ENCODE data around the genes MFN2 and PRAMEF25.

DNA sequence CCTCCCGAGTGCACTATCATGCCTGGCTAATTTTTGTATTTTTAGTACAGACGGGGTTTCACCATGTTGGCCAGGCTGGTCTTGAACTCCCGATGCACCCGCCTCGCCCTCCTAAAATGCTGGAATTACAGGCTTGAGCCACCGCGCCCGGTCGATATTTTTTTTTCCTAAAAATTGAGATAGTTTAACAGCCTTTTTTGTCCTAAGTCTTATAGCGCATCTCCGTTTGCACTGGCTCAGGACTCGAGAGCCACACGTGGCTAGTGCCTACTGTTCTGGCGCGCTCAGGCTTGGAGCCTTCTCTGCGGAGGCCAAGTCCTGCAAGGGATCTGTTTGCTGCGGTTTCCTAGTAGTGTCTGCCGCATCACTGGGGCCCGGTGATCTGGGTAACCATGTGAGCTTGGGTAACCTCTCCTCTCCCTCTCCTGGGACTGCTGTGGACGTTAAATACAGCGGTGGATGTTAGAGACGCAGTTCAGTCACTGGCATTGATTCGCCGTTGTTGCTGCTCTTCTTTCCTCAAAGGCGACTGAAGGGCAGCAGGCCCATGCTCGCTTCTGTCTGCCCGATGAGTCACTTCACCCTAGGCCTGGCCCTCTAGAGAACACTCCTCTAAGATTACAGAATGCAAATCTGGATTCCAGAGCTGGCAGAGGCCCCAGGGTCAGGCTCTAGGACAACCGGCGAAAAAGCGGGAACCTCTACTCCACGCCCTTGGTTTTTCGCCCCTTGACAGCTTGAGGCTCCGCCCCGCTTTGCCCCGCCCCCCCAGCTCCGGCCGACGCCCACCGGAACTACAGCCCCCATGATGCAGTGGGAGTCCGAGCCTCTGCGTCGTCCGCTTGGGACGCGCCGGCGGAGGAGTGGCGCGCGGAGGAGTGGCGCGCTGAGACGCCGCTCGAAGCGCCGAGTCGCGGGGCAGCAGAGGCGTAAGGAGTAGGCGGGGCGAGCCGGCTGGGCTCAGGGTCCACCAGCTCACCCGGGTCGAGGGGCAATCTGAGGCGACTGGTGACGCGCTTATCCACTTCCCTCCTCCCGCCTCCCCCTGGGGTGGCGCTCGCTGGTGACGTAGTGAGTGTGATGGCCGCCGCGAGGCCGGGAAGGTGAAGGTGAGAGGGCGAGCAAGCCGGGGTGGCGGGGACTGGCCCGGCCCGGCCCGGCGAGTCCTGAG lies at the start of gene MFN2:
TSS of gene MFN2 (plus strand) at position 1,069 of the 1,171 bp plus-strand sequence.
- PRO-cap: bidirectional peak, plus-strand start at position 473 of the sequence, minus-strand start at position 358 of the sequence; bidirectional peak, plus-strand start at position 813 of the sequence, minus-strand start at position 531 of the sequence; unidirectional peak, plus-strand start at position 1,071 of the sequence
- RAMPAGE, long total RNA, 4 experiments: start-site peak on the plus strand in 4 of 4 experiments, centred at positions 886 to 1,063 of the sequence, 192 to 3,017 reads per replicate

- PRO-cap: no peak
- RAMPAGE, long total RNA, 4 experiments: no peak in any of the 4 experiments
Measured at GRCh38 chr1:12014108-12015366, 4.8 kb upstream of the MIIP start.

DNA sequence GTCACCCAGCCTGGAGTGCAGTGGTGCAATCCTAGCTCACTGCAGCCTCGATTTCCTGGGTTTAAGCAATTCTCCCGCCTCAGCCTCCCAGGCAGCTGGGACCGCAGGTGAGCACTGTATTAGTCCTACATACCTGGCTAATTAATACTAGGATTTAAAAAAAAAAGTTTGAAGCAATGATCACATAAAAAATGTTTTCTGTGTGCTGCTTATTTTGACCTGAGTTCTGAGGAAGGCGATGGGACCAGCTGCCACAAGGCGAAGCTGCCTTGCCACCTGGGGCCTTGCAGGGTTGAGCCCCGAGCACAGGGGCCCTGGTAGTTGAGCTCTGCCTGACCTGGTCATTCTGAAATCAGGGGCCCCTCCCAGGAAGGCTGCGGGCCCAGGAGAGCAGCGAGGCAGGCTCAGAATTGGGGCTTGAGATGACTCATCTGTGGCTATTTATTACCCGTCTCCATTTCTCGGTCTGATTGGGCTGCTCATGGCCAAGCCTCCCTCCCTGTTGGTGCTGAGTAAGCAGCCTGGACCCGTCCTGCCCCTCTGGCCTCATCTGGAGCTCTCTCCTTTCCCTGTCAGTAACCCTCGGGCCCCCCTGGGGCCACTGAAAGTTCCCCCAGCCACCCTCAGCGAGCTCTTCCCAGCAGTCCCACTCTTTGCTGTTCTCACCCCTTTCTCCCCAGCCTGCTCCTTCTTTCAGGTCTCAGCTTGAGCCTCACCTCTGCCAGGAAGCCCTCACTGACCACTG lies 11.2 kb upstream of the TNFRSF8 start:
- PRO-cap: no peak
- RAMPAGE, long total RNA, 4 experiments: no peak in any of the 4 experiments

DNA sequence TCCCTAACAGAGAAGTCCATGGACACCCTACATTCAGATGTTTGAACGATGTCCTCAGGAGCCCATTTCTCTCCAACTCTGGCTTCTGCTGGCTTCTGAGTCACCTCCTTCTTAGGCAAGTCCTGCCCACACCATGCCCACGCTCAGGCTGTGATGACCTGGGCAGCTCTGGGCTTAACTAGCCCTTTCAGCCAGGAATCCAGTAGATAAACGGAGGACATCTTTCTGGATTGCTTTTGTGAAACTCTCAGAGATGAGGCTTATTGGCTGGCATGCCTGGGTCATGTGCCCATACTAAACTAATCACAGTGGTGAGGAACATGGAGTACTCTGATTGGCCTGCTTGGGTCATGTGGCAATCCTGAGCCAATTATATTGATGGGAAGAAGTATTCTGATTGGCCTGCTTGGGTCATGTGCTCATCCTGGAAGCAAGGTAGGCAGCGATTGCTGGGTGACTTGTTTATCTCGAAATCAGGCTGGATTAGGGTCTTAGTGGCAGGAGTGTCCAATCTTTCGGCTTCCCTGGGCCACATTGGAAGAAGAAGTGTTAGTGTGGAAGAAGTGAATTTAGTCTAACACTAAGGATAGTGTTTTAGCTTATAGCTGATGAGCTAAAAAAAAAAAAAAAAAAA lies 32.8 kb downstream of the TNFRSF8 start:
- PRO-cap: no peak
- RAMPAGE, long total RNA, 4 experiments: no peak in any of the 4 experiments

DNA sequence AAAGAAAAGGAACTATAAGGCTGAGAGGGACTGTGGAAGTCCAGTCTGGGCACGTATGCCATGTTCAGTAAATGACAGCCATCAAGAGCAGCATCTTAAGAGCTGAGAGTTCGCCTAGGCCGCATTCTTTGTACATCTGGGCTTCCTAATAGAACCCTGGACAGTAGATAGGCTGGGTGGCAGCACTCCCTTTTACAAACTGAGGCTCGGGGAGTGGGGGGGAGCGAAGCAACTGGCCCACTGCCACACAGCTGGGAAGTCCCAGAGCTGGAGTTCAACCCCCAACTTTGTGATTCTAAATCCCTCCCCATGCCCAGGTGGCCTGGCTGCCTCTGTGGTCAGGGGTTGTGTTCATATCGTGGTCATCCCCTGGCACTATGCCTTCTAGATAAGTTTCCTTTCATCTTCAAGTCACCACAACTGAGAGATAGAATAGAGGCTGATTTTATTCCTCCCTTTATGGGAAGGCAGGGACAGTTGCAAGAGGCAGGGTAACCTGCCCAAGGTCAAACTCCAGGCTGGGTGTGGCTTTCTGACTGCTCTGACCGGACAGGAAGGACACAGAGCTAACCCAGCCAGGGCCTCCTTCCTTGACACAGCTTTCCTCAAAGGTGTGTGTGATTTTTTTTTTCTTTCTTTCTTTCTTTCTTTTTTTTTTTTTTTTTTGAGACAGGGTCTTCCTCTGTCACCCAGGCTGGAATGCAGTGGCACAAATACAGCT lies 18.6 kb upstream of the TNFRSF1B start:
- PRO-cap: no peak
- RAMPAGE, long total RNA, 4 experiments: no peak in any of the 4 experiments

DNA sequence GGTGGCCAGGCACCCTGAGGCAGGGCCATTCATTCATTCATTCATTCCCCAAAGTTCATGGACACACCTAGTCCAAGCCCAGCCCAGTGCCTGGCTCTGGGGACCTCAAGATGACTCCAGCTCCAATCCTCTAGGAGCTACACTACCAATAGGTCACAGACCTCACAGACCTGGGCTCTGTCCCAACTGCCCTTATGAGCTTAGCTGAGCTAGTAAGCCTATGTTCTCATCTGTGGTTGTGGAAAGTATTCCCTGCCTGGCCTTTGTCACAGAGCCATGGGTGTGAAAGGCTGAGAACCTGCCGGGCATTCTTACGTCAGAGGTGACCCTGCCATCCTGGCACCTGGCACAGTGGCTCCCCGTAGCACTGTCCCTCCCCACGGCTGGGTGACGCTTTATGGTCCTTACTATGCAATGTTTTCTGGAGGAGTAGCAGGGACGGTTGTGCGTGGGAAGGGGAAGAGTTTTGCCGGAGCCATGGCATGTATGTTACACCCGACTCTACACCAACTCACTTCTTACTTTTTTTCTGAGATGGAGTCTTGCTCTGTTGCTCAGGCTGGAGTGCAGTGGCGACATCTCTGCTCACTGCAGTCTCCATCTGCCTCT lies 3.5 kb downstream of the TNFRSF1B start:
- PRO-cap: no peak
- RAMPAGE, long total RNA, 4 experiments: no peak in any of the 4 experiments

- PRO-cap: no peak
- RAMPAGE, long total RNA, 4 experiments: no peak in any of the 4 experiments
Measured at GRCh38 chr1:12196280-12197023, 29.7 kb downstream of the TNFRSF1B start.

- PRO-cap: no peak
- RAMPAGE, long total RNA, 4 experiments: no peak in any of the 4 experiments
Measured at GRCh38 chr1:12204764-12205239, 25.0 kb upstream of the VPS13D start.

DNA sequence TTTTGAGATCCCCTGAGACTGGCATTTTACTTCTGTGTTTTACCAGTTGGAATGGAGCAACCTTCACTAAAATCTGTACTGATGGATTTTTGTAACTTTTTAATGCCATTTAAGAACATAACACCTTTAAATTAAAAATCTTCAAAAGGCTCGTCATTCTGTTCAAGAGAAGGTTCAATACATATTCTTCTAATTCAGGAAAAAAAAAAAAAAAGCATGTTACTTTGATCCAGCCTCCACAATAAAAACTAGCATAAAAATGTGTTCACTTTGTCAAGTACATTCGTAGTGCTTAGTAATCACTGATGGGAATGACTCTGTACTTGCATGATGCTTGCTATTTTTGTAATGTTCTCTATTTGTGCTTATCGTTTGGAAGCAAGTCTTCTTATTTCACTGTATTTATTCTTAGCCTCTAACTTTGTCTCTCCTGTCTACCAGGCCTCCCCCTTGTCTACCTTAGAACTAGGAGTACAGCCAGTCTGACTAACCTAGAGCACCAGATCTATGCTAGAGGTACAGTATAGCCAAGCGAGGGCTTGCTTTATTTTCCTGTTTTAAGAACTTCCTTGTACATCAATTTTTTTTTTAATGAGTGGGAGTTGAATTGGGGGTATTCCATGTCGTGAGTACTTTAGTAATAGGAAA lies 108.1 kb downstream of the VPS13D start:
- PRO-cap: no peak
- RAMPAGE, long total RNA, 4 experiments: no peak in any of the 4 experiments

DNA sequence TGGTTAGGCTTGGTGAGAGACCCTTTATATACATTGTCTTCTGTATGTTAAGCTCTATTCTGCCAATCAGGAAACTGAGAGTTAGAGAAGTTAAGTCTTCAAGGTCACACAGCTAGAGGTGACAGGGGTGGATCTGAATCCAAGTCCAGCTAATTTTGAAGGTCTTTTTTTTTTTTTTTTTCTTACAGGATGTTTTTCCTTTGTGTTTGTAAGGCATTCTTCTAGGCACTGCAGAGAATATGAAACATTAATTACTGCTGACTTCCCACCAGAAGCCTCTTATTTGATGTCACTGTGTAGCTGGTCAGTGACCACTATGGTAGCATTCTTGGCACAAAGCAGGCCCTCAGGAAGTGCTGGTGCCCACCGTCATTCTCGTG lies 192.8 kb downstream of the VPS13D start:
- PRO-cap: no peak
- RAMPAGE, long total RNA, 4 experiments: no peak in any of the 4 experiments

DNA sequence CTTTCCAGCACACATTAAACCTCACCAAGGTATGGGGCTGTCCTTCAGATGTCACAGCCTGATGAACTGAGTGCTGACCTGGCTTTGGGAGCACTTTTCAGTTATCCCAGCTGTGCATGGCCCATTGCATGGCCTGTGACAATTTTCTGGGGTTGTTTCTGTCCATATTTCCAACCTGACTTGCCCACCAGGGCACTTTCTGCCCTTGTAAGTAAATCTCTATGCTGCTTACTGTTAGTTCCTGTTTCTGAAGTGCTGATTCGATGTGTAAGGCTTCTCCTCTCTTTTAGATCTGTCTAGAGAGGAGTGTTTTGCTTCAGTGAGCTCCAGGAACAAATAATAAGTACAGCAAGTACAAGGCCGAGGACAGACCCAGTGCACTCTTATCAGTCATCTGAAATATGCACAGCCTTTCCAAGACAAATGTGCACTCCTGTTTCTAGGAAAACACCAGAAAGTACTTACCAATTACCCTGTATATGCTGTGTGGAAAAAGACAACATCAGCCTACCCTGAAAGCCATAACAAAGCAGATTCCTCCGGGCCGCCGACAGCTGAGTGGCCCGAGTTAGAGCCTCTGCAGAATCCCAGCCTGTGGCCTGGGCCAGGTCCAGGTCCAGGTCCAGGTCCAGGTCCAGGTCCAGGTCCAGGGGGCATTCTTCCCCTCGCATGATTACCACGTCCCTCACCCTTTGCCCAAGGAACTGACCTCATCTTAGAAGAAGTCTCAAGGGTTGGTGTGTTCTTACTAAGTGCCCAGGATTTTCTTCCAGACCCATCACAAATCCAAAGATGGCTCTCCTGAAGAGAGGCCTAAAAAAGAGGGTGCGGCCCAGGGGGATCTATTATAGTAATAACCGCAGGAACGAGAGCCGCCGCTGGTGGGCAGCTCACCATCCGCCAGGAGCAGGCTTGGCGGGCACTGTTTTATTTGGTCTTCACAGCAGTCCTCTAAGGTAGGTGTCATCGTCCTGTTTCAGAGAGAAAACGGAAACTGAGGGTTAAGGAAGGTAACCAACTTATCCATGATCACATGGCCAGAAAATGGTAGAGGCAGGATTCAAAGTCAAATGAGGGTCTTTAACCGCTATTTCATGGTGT lies 121.4 kb downstream of the DHRS3 start:
- PRO-cap: bidirectional peak, plus-strand start at position 351 of the sequence, minus-strand start at position 294 of the sequence
- RAMPAGE, long total RNA, 4 experiments: no peak in any of the 4 experiments

GRCh38 chr1:12509555-12510189 lies 108.3 kb downstream of the DHRS3 start:
- PRO-cap: no peak
- RAMPAGE, long total RNA, 4 experiments: no peak in any of the 4 experiments

GRCh38 chr1:12552922-12553652 lies 64.9 kb downstream of the DHRS3 start:
- PRO-cap: no peak
- RAMPAGE, long total RNA, 4 experiments: no peak in any of the 4 experiments

- PRO-cap: no peak
- RAMPAGE, long total RNA, 4 experiments: no peak in any of the 4 experiments
Measured at GRCh38 chr1:12573116-12573361, 45.0 kb downstream of the DHRS3 start.

GRCh38 chr1:12594660-12595780 lies 23.0 kb downstream of the DHRS3 start:
- PRO-cap: bidirectional peak, plus-strand start at chr1:12595248, minus-strand start at chr1:12595017; bidirectional peak, plus-strand start at chr1:12595300, minus-strand start at chr1:12595311
- RAMPAGE, long total RNA, 4 experiments: no peak in any of the 4 experiments

DNA sequence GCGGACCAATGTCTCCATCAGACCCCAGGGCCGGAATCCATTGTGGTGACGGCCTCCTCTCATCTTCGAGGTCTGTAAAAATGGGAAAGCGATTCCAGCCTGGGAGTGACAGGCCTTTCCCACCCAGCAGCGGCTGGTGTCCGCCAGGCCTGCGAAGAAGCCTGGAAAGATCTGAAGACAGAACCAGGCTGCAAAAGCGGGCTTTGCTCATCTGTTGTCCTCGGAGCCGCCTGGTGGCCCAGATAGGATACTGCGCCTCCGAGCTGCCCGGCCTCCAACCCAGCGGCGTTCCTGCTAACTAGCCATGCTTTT lies 1.8 kb upstream of the DHRS3 start:
- PRO-cap: unidirectional peak, minus-strand start at position 153 of the sequence
- RAMPAGE, long total RNA, 4 experiments: start-site peak on the minus strand in 3 of 4 experiments, centred at positions 152 to 185 of the sequence, 28 to 52 reads per replicate

- PRO-cap: no peak
- RAMPAGE, long total RNA, 4 experiments: no peak in any of the 4 experiments
Measured at GRCh38 chr1:12810827-12811537, 19.8 kb downstream of the PRAMEF1 start.

DNA sequence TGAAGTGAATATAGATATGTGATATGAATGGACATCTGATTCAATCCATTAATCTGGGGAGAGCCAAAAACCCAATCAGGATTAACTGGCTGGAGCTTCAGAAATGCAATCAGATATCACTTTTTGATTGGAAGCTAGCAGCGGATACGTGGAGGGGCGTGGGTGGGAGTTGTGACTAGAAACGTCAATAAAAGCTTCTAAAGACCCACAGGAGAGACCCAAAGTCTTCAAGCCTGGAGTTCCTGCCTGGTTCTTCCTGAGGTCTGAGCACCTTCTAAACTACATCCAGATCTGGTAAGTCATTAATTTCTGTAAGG lies at the start of gene PRAMEF25:
TSS of gene PRAMEF25 (plus strand) at position 161 of the 317 bp plus-strand sequence.
- PRO-cap: no peak
- RAMPAGE, long total RNA, 4 experiments: no peak in any of the 4 experiments

DNA sequence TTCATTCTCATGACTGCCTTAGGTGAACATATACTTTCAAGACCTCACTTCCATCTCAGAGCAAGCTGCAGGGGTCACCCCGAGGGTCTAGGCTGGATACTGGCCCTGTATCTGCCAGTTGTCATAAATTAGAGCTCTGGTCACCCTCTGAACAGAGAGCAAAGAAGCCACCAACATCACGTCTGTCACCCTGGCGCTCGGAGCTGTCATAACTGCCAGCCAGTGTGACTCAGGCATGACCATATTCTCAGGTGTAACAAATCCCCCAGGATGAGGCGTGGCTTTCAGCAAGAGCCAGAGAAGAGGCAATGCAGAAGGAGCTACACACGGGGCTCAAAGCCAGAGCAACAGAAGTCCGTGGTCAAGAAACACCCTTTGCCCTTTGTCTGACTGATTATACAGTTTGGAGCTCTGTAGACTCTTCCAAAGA lies 39.9 kb downstream of the PRAMEF20 start:
- PRO-cap: no peak
- RAMPAGE, long total RNA, 4 experiments: no peak in any of the 4 experiments

DNA sequence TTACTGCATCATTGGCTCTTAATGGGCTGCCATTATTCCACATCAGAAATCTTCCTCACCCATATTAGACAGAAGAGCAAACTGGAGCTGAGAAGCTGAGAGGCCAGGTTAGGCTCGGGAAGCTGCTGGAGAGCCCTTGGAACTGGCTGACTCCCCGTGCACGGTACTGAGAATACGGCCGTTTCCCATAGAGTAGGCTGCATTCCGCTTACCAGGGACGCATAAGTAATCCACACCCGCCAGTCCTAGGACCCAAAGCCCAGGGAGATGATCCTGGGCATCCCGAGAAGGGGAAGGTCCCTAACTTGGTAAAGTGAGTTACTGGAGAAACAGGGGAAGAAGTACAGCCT lies 1.4 kb downstream of the LRRC38 start:
- PRO-cap: no peak
- RAMPAGE, long total RNA, 4 experiments: no peak in any of the 4 experiments